ENCODE results near the genes RLBP1 and KIF7.

DNA sequence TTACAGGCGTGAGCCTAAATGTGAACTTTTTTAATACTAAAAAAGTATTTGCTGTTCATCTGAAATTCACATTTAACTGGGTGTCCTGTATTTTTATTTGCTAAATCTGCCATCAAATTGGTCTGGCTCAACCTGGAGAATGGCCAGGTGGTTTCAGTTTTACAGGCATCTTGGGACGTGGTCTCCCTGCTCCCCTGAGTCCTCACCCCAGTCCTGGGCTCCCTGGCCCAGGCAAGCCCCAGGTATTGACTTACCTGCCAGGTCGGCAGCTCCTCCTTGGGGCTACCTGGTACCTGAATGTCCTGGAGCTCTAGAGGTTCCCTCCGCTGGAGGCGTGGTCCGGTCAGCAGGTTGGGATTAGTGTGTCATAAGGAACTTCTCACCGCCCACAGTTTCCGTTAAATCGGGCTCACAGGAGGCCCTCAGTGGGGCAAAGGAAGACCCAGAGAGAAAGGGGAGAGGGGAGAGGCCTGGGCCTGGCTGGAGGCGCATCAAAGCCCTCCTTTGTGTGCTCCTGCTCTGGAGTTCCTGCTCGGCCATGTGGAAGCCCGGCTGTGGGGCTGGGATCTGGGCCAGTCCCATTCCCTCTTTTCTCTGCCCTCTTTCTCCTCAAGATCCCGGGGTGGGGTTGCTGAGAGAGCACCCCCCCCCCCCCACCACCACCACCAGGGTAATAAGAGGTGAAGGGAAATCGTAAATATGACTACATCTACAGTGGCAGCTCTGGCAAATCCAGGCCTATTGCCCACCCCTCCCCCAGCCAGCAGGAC, at the start of gene RLBP1:
RLBP1 (minus strand) TSS at position 299 of the 770 bp plus-strand sequence.
- PRO-cap, result no peak

DNA sequence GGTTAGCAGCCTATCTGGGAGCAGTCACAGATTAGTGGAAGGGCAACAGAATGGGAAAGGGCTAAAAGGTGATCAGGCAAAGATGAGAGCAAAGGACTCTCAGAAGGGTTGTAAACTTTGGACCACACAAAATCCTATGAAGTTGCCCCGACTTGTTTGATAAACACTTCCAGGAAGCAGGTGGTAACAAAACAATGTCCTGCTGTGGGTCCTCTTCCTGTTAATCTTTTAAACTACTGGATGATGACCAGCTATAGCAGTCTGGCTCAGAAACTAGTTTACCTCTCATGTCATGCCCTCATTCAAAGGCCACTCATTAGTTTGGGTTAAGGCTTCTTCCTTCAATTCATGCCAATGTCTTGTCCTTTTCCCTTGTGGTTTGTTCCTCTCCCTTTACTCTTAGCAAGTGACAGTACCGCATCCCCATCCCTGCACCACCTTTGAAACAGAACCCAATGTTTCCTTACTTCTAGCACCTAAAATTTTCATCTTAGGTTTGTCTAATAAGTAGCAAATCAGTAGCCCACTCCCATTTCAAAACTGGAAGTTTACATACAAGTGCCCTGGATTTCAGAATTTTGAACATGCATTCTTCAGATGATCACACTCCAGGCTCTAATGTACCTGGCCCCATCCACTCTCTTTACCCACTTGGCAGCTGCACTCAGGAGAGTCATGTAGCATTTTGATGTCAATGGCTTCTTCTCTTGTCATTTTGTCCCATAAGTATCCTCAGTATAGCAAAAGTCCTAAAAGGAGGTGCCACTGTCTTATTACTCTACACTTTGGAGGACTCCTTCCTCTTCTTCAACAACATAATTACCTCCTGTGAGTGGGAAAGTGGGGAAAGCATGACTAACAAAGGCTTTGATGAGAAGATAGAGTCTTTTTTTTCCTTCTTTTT, 18.9 kb downstream of the POLG start:
- PRO-cap, result no peak

DNA sequence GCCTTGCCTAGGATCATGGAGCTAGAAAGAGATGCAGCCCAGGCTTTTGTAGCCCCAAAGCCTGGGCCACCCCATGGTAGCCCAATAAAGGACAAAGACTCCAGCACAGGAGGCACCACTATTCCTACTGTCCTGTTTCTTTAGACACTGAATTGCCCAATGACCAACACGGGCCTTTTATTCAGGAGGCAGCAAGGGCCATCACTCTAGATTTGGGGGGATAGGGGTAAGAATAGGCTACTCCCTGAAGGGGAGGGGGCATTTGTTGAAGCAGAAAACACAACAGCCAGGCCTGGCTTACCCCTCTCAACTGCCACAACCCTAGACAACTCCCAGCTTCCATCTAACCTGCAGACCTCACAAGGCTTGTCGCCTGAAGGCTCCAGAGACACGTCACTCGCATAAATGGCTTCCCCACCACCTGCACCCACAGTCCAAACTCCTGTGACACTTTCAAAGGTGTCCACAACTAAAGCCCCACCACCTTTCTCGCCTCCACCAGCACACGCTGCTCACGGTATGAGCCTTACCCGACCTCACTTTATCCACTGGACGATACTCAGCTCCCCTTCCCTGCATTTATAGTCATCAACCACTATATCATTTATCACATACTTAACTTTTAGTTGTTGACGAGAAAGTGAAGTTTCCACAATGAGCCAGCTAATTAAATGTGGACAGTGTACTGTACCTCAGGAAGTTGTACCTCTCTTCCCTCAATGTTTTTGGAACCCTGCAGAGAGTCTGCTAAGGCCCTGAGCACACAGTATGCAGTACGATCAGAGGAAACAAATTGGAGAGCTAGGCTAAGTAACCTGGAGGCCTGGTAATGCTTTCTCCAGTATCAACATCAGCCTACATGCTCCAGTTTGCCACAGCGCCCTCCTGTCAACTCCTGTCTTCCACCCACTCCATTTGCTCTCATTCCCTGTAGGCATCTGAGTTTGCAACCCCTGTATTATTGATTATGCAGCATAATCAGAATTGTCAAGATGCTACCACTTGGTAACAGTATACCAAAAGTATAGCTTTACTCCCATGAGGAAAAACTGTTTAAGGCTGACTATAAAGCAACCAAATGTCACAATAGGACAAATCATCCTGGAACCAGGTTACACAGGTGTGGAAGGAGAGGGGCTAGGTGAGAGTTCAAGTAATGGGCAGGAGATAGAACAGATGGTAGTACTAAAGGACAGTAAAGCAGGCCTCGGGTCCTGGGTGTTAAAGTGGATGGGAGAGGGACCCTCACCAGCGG, 14.7 kb downstream of the POLG start:
- PRO-cap, result no peak

GRCh38 chr15:89654834-89655920, at the start of gene KIF7:
Gene KIF7, minus strand, starts transcription at chr15:89655467.
- PRO-cap, result bidirectional peak, plus-strand start at chr15:89655582, minus-strand start at chr15:89655435

- PRO-cap, result no peak
Observed at GRCh38 chr15:89749829-89750636, 1.0 kb downstream of the MESP1 start.

- PRO-cap, result no peak
Observed at GRCh38 chr15:89801096-89801369, 13.6 kb downstream of the ANPEP start.

GRCh38 chr15:89805177-89805870, 9.3 kb downstream of the ANPEP start:
- PRO-cap, result no peak

DNA sequence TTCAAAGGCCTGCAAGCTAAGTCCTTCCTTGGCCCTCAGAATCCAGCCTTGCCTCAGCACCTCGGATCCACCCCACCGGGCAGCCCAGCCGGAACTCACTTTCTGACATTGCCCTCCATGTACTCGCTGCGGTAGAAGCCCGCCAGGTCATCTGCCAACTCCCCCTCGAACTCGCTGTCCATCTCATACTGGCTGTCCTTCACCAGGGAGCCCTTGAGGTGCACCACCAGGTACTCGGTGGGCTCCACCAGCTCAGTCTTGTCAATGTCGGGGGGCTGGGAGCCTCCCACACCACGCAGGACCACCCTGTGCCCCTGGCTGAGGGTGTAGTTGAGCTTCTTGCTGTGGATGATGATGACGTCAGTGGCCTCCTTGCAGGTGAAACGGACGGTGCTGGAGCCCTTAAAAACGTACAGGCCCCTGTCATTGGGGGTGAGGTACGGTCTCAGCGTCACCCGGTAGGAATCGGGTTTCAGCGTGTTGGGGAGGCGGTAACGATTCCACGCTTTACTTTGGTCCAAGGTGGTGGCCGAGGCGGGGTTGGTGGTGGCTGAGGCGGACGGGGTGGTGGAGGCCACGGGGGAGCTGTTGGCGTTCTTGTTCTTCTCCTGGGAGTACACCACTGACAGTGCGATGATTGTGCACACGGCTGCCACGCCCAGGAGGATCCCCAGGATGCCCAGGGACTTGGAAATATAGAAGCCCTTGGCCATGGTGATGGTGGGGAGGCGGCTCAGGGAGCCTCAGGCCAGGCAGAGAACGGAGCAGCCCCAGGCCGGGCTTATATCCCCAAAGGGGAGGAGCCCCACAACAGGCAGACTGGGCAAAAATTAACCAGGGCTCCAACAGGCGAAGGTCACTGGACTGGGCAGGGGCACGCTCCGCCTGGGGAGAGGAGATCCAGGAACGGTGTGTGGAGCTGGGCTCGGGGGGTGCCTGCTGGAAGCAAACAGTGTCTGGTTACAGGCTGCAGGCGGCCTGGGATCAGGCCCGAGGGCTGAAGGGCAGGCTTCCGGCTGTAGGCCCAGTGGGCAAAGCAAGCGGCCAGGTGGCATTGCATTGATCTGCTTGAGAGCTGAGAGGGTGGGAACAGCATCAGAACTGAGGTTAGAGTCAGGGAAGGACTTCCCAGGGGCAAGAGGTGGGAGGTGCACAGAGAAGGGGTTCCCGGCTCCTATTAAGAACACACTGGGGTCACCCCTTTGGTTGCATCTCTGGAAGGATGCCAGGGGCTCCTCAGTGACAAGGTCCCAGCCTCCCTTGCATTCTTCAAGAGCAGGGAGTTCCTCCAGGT, 8.3 kb downstream of the ANPEP start:
- PRO-cap, result no peak

DNA sequence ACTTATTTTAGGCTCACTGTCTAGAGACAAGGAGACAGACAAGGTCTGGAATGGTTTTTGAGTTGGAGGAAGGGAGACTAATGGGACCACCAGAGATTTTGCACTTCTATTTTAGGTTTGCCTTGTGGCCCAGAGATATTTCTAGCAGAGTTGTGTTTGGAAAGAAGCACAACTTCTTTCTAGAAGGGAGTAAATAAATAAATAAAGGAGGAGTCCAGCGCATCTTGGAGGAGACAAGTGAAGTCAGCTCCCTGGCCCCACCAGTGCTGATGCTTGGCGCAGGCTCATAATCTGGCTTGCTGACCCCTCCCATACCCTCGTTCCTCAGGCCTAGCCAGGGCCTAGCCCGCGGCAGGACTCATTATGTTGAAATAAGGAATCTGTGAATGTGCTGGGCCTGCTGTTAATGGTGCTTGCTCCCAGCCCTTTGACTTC, 3.0 kb downstream of the ZNF710 start:
- PRO-cap, result no peak

GRCh38 chr15:90019595-90020668, 18.8 kb downstream of the ZNF710 start:
- PRO-cap, result no peak

DNA sequence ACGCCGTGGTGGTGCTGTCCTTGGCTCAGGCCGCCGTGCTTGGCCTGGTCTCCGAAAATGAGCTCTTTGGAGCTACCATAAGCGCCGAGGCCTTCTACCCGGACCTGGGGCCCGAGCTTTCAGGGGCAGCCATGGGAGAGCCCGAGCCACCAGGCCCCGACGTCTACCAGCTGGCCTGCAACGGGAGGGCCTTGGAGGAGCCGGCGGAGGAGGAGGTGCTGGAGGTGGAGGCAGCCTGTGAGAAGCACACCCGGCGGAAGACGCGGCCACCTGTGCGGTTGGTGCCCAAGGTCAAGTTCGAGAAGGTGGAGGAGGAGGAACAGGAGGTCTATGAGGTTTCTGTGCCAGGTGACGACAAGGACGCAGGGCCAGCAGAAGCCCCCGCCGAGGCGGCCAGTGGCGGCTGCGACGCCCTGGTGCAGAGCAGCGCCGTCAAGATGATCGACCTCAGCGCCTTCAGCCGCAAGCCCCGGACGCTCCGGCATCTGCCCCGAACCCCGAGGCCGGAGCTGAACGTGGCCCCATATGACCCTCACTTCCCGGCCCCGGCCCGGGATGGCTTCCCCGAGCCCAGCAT, 35.0 kb downstream of the IDH2 start:
- PRO-cap, result no peak

DNA sequence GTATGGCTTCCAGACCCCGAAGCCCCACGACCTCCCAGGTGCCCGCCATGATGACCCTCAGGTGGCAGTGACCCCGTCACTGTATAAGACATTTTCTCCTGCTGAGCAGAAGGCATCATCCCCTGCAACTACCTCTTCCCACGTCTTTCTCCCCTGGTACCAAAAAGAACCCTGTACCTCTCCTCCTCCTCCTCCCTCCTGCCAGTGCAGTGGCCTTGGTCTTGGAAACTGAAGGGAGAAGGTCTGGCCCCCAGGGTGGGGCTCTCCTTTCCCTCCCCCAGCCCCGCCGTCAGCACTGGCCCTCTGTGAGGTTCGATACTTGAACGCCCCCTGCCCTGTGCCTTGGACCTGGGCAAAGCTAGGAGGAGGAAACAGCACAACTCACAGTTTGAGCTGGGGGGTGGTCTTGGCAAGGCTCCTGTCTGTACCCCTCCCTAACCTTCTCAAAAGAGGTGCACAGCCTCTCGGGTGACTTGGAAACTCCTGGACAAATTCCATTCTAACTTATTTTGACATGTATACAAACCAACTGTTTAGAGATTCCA, 20.6 kb downstream of the IDH2 start:
- PRO-cap, result no peak

GRCh38 chr15:90206925-90207663, 6.0 kb downstream of the SEMA4B start:
- PRO-cap, result no peak

DNA sequence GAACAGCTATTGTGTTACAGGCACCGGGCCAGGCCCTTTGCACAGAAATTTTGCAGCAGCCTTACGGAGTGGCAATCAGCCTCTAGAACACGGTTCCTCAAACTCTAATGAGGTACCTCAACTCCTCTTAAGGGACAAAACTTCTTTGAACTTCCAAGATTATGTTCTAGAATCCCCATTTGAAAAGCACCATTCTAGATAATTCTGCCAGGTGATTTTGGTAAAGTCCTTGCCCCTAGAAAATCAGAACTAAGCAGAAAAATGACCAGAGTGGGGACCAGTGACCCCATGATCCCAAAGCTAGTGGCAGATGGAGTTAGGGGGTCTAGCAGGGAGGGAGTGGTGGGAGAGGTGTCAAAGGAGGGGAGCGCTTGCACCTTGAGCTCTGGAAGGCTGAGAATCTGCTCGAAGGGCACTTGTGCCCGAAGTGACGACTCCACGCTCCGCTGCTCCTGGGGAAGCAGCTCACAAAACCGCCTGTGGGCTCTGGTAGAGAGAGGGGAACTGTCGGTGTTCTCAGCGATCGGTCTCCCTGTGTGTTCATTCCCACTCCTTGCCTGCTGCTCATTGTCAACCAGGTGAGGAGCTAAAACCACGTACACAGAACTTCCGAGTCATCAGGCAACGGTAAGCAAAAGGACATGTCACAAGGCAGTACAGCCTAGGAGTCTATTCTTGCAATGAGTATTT, 1.8 kb downstream of the CIB1 start:
- PRO-cap, result no peak

- PRO-cap, result no peak
Observed at GRCh38 chr15:90301075-90301767, 35.7 kb downstream of the NGRN start.

- PRO-cap, result bidirectional peak, plus-strand start at chr15:90413007, minus-strand start at chr15:90412884
Observed at GRCh38 chr15:90412321-90413161, 24.5 kb downstream of the IQGAP1 start.

DNA sequence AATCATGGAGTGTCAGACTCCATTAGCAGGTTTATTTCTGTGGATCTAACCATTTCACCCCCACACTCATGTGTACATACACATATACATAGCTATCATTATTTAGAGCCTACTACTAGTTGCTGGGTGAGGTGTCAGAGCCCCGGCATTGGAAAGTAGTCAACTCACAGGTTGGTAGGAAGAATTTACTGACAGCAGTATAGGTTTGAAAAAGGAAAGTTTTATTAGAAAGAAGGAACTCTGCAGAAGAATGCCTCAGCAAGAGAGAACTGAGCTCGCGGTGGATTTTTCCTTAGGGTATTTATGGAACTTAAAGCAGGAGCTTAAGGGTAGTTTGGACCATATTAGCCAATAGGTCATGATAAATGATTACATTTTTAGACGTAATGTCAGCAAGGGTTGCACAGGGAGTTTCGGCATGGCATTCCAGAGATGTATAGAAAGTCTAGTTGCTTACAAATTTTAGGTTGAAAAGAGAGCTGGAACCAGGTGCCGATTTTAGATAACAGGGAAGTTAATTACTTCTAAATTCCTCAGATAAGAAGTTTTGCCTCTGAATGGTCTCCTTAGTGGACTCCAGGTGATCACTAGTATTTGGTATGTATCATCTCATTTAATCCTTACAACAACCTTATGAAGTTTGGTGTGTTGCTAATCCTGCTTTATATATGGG, 25.3 kb downstream of the IQGAP1 start:
- PRO-cap, result no peak

DNA sequence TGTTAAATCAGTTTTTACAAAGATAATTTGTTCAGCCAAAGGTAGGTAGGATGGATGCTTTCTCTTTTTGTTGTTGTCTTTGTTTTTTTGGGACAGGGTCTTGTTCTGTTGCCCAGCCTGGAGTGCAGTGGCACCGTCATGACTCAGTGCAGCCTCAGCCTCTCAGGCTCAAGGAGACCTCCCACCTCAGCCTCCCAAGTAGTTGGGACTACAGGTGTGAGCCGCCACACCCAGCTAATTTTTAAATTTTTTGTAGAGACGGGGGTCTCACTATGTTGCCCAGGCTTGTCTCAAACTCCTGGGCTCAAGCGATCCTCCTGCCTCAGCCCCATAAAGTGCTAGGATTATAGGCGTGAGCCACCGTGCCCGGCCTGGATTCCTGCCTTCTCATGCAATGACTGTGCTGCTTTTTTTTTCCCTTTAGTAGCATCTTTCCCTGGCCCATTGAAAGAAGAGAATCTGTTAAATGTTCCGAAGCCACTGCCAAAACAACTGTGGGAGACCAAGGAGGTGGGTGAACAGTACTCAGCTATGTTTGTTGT, 87.8 kb downstream of the CRTC3 start:
- PRO-cap, result no peak

- PRO-cap, result no peak
Observed at GRCh38 chr15:90686336-90686921, 30.7 kb upstream of the BLM start.

DNA sequence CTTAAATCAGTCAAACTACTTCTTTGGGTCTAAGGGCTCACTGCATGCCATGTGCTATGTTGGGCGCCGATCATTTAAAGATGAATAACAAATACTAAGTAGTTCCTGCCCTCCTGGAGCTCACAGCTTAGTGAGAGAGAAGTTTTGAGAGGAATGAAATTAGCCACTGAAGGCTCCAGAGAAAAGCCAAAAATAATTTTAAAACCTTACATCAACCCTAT, 44.5 kb downstream of the BLM start:
- PRO-cap, result no peak